Hematopoietic multipotent progenitor cell (in vitro differentiated cells): ENCODE measurements around a stretch of chr21.

DNA sequence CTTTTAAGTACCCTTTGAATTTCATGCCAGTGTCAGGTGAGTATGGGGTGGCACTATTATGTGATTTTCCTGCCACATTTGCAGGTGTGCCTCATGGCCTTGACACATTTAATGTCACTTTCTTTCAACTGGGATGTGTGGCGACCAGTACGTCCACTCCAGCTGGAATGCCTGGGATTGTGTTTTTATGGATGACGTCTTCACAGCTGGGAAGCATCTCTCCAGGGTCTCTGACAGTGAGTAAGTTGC, 43.4 kb downstream of the RUNX1 start:
- CAGE, long polyA plus RNA, result no peak

DNA sequence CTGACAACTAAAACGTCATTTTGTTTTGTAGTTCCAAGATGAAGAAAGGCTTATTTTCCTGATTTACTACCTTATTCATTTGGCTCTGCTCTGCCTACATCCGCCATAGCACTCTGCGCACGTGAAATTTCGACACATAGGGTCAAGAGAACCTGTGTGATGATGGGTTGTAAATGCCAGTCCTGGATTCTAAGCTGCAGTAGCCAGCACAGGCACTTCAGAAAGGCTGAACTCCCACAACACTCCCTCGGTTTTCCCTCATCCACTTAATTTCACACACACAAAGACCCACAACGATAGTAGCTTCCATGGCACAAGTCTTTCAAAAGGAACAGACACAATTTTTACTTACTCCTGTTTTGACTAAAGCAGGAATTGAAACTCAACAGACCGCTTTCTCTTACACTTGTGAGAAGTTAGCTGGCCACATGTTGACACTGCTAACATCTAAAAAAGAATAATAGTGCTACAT, 1.3 kb upstream of the RUNX1 start:
- CAGE, long polyA plus RNA, result no peak

- CAGE, long polyA plus RNA, result no peak
These were observed 2.1 kb upstream of the RUNX1 start for GRCh38 chr21:35050942-35051876.

GRCh38 chr21:35206536-35206752, 157.3 kb upstream of the RUNX1 start:
- CAGE, long polyA plus RNA, result no peak

DNA sequence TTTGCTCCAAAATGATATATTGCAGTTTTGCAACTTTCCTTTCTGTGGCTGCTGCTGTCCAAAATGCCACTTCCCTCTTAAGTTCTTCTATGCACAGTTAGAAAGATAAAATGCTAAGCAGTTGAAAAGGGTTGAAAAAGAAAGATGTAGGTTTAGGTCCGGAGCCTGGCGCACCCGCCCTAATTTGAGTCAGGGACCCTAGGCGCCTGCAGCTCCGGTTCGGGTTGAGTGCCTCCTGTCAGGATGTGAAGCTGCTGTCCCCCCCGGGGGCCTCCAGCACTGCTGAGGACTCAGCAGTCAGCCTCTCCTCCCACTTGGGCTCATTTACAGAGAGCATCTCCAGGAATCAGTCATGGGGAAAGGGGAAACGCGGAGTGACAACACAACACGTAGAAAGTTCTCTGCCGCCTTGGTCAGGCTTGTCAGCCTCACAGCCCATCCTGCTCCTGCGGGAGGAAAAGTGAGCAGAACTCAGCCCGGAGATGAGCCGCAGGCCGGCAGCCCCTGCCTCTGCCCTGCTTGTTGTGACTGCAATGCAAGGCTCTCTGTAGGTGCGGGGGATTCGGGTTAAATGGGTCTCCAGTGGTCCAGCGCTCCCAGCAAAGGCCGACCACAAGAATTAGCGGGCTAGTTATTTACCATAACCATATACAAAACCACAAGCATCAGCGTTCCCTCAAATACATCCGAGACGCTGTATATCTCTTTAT, 479.5 kb upstream of the RUNX1 start:
- CAGE, long polyA plus RNA, result no peak

GRCh38 chr21:36277814-36278484, 42.0 kb upstream of the MORC3 start:
- CAGE, long polyA plus RNA, result no peak

GRCh38 chr21:36422201-36422819, 37.1 kb downstream of the CHAF1B start:
- CAGE, long polyA plus RNA, result no peak

DNA sequence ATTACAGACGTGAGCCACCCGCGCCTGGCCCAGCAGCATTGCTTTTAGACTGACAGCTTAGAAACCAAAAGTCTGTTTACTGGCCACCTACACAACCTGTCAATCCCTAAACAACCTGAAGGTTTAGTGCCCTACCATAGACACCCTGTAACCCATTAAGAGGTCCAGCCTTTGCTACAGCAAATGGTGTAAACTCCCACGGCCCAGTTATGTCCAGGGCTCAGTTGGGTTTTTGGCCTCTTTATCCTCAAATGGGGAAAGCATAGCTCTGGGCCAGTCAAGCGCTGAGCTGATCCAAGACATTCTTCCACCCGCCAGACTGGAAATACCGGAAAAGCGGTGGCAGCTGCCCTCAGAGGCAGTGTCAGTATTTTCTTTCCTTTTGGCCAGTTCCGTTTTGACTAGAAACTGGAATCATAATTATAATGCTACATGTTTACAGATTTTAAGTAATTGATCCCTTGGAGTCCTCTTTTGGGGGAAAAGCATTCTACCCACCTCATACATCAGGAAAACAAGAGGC, 30.0 kb upstream of the CLDN14 start:
- CAGE, long polyA plus RNA, result no peak

DNA sequence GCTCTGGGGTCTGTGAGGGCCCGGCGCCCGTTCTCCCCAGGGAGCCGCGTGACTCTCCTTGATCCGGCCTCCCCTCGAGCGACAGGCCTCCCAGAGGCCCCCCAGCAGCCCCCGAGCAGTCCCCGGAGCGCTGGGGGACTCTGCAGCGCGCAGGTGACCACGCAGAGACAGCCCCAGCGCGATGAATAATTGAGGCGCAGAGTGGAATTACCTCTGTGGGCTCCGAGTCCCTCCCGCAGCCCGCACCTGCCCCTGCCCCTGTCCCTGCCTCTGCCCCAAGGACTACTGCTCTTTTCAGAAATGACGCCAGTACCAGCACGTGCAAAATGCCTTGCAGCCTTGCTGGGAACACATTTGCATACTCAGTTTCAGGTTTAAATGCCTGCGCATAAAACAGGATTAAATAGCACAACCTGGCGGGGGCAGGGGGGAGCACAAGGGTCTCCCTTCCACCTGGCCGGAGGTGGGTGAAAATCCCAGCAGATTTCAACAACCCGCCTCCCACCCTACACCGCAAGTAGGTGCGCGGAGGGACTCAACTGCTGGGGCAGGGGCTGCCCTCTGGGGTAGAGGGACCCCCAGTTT, 62.8 kb upstream of the CLDN14 start:
- CAGE, long polyA plus RNA, result no peak

- CAGE, long polyA plus RNA, result no peak
These were observed 58.1 kb upstream of the SIM2 start for GRCh38 chr21:36640647-36641314.

GRCh38 chr21:36889287-36889930, 77.1 kb downstream of the HLCS start:
- CAGE, long polyA plus RNA, result no peak

DNA sequence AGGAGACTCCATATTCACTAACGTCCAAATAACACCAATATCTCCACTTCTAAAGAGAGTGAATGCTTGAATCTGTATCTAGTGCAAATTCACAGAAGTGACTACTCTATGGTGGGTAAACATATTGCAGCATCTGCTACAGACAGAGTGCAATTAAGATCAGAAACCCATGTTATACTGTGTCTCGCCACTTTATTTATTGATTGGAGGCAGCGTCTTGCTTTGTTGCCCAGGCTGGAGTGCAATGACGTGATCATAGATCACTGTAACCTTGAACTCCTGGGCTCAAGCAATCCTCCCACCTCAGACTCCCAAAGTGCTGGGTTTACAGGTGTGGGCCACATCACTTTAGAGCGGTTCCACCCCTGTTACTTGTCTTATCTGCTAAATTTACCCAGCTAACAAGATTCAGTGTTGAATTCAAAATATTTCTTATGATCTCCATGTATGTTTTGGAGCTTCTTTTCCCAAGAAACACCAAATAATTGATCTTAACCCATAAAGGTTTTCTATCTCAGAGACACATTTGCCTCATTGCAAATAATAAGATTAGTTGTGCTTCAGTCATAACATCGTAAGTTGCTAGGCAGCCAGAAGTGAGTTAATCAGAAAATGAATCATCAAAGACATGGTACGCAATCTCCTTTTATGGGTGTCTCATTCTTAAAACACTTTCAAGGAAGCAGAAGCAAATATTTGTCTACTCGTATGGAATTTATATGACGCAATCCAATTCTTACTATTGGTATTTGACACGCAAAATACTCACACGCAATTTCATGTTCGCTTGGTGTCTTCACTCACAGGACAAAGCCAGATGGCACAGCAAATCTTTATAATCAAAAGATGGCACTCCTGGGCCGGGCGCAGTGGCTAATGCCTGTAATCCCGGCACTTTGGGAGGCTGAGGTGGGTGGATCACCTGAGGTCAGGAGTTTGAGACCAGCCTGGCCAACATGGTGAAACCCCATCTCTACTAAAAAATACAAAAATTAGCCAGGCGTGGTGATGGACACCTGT, 56.8 kb downstream of the HLCS start:
- CAGE, long polyA plus RNA, result no peak

- CAGE, long polyA plus RNA, result no peak
These were observed 62.2 kb downstream of the TTC3 start for GRCh38 chr21:37135259-37135611.

GRCh38 chr21:37368574-37369027, 2.0 kb downstream of the DYRK1A start:
- CAGE, long polyA plus RNA, result no peak

DNA sequence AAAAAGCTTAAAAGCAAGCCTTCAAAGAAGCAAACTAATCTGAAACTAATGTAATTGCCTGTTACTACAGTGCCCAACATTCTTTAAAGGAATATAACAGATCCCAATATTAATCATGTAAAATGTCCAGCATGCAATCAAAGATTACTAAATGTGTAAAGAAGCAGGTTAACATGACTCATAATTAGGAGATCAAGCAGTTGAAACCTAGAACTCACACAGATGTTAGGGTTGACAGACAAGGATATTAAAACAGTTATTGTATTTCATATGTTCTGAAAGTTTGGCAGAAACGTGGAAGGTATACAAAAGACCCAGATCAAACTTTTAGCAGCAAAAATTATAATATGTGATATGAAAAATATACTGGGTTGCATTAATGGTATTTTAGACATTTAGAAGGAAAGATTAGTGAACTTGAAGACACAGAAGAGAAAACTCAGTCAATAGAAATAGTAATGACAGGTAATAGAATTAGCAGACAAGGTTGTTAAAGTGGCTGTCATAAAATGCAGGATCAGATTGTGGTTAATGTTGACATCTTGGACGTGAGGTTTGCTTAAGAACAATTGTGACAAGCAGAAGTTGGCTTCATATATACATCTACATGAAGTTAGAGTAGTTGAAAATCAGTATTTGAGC, 18.0 kb downstream of the DYRK1A start:
- CAGE, long polyA plus RNA, result no peak

DNA sequence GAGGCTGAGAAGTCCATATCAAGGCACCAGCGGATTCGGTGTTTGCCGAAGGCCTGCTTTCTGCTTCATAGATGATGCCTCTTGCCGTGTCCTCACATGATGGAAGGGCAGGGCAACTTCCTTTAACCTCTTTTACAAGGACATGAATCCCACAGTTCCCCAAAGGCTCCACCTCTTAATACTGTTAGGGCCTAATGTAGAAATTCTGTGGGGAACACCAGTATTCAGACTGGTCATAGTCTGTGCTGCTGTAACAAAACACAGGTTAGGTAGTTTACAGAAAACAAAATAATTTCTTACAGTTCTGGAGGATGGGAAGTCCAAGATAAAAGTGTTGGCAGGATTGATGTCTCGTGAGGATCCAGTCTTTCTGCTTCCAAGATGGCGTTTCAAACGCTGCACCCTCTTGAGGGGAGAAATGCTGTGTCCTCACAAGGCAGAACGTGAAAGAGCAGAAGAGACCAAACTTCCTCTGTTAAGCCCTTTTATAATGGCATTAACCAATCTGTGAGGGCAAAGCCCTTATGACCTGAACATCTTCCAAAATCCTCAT, 26.0 kb downstream of the DYRK1A start:
- CAGE, long polyA plus RNA, result no peak

- CAGE, long polyA plus RNA, result no peak
These were observed 104.4 kb downstream of the DYRK1A start for GRCh38 chr21:37470741-37471547.

DNA sequence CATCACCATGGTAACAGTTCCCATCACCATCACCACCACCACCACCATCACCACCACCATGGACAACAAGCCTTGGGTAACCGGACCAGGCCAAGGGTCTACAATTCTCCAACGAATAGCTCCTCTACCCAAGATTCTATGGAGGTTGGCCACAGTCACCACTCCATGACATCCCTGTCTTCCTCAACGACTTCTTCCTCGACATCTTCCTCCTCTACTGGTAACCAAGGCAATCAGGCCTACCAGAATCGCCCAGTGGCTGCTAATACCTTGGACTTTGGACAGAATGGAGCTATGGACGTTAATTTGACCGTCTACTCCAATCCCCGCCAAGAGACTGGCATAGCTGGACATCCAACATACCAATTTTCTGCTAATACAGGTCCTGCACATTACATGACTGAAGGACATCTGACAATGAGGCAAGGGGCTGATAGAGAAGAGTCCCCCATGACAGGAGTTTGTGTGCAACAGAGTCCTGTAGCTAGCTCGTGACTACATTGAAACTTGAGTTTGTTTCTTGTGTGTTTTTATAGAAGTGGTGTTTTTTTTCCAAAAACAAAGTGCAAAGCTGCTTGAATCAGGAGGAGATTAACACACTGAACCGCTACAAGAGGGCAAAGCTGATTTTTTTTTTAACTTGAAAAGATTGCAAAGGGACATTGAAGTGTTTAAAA, 145.6 kb downstream of the DYRK1A start:
- CAGE, long polyA plus RNA, result no peak

- CAGE, long polyA plus RNA, result no peak
These were observed 58.8 kb downstream of the KCNJ6 start for GRCh38 chr21:37857489-37857842.

DNA sequence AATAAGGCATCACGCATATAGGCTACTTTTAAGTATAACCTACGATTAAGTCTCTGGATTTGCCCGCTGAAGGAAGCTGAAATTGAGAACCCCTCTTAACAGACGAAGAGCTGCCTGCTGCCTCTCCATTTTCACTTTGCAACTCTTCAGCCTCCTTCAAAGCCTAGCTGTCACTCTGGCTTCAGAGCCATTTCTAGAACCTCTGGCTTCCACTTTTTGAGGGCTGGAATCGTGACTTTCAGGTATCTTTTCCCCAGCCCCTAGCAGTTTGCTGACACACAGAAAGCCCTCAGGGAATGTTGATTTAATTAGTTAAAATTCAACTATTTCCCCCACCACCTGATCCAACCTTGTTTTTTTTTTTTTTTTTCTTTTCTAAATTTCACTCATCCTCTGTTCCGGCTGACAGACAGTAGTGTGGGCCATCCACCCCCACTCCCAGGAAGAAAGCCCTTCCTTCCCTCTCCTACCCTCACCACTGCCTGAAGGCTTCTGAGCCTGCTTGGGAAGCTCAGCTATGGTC, 29.6 kb downstream of the KCNJ6 start:
- CAGE, long polyA plus RNA, result no peak